Fallopian tube (tissue), 1 donor: ENCODE results near the genes OOEP and MTO1.

GRCh38 chr6:69456436-69456741 lies 340.4 kb downstream of the LMBRD1 start:
- PRO-cap = no peak

DNA sequence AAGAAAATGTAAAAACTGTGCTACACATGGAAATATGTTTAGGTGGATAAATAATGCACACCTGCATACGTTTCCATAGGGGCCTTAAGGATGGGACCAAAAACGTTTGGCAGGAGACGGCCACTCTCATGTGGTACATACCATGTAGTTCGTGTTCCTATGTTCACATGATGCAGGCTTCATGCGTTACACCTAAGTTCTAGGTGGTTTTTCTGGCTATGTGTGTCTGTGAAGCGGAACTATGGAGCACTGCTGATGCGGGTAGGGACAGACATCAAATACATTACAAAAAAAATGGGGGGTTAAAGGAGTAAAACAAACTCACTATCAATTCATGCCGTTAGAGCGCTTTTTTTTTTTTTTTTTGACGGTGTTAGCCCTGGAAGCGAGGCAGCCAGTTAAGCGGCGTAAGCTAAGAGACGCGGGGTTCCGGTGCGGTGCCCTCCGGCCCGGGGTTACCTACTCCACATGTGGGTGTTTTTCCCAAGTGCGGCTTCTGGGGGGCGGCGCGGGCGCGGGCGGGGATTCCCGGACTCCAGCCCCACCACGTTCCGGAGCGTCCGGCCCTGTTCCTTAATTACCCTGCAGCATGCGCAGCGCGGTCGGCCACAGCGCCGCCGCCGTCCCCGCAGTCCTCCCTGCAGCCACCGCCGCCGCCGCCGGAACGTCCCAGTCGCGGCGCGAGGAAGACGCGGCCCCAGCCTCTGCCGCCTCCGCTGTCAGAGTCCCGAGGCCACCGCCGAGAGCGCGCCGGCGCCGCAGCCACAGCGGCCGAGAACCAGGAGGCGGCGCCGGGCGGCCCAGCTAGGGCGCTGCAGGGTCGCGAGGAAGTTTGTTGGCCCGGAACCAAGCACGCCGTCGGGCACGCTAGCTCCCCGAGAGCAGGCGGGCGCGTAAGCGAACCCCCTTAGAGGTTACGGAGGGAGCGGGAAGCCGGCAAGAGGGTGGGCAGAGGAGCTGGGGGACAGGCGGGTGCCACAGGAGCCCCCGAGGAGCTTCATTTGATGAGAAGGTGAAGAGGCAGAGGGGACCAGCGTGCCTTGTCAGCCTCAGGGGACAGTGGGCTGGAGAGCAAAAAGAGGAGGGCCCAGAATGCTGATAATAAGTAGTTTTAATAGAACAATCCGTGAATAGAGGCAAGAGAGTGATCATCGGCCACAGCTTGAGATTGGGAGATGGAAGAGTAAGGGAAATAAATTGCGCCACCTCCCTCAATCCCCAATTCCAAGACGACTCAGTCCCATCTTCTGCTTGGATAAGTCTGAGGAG lies 823 bp downstream of the COL19A1 start:
- PRO-cap = no peak

DNA sequence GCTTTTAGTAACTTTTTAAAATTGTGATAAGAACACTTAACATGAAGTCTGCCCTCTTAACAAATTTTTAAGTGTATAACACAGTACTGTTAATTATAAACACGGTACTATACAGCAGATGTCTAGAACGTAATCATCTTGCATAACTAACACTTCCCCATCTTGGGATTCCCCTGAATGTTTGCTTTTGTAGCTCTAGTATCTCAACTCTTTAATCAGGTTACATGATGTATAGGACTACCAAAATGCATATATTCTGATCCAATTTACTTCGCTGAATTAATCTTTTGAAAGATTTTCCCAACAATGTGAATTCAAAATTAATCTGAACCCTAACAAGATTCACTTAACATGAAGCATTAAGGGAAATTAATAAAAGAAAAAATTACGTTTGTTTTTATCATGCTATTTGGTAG lies 15.0 kb downstream of the COL19A1 start:
- PRO-cap = no peak

DNA sequence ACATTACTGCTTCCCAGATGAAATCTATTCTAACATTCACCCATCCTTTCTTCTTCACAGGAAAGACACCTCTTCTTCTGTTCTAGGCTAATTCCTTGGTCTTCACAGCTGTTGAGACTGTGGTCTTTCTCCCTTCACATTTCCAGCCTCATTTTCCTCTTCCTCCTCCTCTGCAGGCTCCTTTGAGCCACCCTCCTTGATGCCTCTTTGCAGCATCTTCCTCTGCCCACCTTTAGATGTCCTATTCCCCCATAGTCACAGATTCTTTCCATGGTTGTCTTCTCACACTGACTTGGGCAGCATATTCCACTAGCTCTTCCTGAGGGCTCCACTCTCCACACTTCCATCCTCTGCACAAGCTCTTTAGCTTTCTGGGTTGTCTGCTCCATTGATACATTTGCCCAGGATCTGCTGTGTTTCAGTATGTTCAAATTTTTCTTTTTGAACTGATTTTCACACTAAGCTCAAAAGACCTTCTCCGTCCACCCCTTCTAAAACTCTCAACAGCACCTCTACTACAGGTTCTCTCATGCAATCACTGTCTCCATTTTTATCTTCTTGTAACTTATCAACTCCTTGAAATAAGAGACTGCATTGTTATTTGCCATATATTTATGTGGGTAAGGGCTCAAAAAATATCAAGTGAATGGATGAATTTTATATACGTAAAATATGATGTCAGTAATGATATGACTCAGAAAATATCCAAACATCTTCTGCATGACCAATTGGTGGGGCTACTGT lies 103.3 kb downstream of the OGFRL1 start:
- PRO-cap = no peak

DNA sequence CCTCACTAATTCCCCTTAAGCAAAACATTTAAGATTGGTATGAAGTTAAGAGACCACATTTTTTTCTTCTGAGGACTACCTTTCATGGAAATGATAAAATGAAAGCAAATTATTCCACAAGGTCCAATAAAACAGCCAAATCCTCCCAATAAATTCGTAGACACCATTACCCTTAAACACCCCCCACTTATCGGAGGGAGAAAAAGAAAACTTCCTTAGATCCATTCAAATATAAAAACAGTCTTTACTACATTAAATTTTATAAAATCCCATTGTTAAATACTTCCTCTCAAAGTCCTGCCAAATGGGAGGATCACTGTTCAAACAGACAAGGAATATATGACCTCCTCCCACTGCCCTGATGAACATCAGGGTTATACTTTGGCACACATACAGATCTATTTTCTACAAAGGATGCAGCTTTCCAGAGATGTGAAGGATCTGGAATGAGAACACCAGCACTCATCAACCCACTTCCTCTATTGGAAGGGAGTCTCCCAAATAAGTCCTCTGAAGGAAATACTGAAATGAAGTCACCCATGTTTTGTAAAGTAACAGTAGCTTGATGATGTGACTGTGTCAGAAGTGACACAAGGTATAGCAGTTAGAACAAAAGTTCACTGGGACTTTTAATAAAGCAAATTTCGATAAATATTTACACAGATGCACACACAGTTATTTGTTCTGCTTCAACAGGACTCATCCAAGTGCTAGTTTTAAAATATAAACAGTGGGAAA lies 104.7 kb downstream of the OGFRL1 start:
- PRO-cap = no peak

- PRO-cap = unidirectional peak, minus-strand start at chr6:71404146; bidirectional peak, plus-strand start at chr6:71404497, minus-strand start at chr6:71404265
Observed at GRCh38 chr6:71404073-71404674, 115.6 kb downstream of the OGFRL1 start.

DNA sequence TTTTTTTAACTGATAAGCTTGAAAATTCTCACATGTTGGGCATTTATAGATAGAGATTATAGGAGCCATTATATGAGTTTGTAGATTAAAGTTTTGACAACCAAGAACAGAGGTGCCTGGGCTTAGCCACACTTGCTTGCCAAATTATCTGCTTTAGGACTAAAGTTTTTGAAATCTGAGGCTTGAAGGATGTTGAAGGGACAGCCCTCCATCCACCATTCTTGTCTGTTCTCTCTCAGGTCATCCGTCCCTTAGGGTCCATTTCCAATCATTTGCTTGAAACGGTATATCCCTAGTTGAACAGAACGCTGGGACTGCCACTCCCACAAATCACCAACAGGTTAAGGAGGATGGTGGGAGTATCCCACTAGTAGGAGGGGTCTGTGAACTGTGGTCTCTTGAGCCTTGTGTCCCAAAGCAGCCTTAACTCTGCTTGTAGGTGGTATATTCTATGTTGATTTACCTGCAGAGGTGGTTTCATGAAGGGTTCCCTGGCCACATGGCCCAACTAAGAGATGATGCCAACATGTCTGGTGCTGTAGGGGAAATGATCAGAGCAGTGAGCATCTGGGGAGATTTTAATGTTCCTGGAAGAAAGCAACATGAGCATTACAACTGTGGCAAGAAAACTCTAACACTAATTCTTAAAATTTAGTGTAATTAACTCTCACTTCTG lies 128.4 kb downstream of the OGFRL1 start:
- PRO-cap = no peak

- PRO-cap = no peak
Observed at GRCh38 chr6:71469037-71469800, 180.6 kb downstream of the OGFRL1 start.

DNA sequence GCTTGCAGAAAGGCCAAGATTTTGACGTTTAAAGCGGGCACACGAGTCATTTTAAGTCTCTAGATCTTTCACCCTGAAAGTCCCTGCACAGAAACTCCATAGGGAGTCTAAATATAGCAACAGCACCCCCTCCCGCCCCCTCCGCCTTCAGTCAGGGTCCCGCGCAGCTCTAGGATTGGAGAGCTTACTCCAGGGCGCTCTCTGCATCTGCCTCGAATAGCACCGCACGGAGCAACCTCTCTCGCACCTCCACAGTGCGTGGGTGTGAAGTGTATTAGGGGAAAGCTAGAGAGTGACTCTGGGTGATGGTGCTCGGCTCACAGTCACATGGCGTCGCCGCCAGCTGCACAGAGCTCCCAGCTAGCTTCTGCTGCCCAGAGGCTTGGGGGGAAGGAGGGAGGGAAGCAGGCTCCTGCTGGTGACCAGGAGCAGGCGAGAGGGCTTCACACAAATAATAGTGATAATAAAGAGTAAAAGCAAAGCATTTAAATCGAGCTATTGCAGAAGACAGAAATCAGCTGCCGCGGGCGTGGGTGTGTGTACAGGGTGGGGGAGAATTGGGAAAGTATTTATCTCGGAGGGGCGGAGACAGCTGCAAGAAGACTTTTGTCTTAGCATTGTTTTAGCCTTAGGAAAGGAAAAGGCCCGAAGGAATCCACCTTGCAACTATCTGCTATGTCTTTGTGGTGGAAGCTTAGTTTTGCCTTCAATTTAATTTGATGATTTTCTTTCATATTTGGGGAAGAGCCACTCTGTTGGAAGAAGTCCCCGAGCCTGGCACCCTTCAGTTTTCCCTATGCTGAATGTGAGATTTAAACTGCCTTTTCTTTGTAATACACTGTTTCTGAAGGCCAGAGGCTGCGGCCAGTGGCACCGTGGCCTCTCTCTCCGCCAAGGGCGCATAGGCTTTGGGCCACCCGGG lies 1.6 kb upstream of the KCNQ5 start:
- PRO-cap = no peak

- PRO-cap = no peak
Observed at GRCh38 chr6:72638833-72639574, 17.1 kb downstream of the KCNQ5 start.

GRCh38 chr6:72648298-72648646 lies 26.4 kb downstream of the KCNQ5 start:
- PRO-cap = no peak

DNA sequence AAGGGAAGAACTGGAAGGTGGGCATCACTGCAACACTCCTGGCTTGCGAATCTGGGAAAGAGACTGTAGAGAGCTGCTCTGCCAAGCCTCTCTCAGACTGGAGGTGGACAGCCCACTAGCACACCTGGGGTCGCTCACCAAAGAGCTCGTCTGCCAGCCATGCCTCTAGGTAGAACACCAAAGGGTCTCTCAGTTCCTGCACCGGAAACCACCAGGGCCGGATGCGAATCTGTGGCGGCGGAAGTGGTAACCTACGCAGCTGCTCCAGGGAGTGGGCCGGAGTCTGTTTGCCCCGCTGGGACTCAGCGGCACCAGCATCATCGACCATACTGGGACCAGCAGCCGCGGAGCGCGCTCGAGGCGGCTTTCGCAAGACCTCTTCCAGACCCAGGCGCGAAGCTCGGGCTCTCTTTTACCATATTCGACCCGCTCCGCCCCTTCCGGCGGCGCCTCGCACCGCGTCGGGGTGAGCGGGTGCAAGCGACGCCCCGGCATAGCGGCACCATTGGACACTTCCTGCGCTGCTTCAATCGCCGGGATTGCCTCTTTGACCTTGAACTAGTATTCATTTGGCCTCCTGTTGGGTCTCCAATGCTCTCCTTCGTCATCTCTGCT lies at the start of gene OOEP:
Gene OOEP (minus strand): TSS at position 433 of the 615 bp plus-strand sequence.
- PRO-cap = no peak

DNA sequence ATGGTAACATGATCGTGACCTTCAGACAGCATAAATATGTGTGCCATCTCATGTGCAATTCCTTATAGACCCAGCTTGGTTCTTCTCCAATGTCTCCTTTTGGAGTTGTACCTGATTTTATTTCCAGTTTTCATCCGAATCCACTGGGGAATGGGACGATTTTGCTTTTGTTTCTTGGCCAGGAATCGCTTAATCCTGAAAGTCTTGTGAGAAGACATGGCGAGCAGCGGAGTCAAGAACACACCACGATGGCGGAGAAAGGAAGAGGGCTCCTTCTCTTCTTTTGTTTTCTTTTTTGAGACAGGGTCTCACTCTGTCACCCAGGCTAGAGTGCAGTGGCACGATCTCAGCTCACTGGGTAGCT lies 3.3 kb upstream of the OOEP start:
- PRO-cap = no peak

DNA sequence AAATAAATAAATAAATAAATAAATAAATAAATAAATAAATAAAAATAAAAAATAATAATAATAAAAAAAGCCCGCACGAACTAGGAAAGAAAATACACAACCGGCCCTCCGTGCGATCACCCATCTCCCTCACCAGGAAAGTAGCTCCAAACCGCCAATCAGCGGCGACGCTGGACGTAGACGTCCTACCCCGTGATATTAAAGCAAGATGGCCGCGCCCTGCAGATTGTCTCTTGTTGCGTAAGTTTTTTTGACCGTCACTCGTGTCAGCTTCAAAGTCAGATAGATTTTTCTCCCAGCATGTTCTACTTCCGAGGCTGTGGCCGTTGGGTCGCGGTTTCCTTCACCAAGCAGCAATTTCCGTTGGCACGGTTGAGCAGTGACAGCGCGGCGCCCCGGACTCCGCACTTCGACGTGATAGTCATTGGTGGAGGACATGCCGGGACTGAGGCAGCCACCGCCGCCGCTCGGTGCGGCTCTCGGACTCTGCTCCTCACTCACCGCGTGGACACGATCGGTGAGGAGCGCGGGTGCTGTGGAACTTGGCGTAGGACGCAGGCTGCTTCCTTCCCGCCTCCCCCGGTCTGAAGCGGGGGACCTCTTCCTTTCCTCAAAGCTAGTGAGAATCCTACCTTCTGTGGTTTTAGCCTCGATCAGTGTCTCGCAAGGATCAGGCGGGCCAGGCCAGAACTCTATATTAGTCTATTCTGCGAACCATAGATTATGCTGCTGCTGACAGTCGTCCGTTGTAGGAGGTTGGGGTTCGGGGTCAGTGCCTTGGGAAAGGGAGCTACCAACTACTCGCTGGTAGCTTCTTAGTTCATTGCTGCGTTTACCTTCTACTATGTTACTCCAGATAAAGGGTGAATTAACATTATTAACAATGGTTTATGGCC lies at the start of gene MTO1:
Gene MTO1 (plus strand): TSS at position 183 of the 896 bp plus-strand sequence.
- PRO-cap = bidirectional peak, plus-strand start at position 191 of the sequence, minus-strand start at position 142 of the sequence

GRCh38 chr6:73508603-73509374 lies 12.0 kb downstream of the EEF1A1 start:
- PRO-cap = no peak

DNA sequence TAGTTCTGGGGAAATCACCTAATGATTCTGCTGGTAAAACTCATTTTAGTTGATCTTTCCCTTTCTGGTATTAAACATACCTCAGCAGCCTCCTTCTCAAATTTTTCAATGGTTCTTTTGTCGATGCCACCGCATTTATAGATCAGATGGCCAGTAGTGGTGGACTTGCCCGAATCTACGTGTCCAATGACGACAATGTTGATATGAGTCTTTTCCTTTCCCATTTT lies 1.1 kb downstream of the EEF1A1 start:
- PRO-cap = no peak

DNA sequence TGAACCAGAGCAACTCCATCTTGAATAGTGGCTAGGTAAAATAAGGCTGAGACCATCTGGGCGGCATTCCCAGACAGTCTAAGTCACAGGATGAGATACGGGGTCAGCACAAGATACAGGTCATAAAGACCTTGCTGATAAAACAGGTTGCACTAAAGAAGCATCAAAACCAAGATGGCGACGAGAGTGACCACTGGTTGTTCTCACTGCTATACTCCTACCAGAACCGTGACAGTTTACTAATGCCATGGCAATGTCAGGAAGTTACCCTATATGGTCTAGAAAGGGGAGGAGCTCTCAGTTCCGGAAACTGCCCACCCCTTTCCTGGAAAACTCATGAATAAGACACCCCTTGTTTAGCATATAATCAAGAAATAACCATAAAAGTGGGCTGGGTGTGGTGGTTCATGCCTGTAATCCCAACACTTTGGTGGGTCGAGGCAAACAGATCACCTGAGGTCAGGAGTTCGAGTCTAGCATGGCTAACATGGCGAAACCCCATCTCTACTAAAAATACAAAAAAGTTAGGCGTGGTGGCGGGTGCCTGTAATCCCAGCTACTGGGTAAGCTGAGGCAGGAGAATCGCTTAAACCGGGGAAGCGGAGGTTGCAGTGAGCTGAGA lies 44.0 kb upstream of the EEF1A1 start:
- PRO-cap = no peak

DNA sequence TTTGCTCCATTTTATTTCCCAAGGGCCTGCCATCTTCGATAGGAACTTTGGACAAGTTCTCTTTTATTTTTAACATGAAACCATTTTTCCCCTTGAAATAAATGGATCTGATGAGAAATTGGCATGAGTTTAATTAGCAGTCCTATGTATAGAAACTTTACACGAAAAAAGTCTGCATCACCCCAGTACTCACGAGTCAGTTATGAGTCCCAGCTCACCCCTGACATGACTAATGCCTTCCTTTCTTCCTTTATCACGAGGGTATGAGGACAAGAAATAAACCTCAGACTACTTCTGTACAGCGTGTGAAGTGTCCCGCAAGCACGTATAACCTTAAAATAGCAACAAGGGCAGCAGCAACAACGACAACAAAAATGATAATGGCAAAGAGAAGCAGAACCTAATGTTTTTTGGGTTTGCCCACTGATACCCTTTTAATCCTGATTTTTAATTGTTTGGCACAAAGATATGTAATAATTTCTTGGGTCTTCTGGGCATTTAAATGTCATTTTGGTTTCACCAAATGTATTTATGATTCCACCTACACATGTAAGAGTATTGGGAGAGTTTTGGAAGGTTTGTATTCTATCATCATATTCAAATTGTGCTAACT lies 26.7 kb downstream of the CD109 start:
- PRO-cap = no peak

DNA sequence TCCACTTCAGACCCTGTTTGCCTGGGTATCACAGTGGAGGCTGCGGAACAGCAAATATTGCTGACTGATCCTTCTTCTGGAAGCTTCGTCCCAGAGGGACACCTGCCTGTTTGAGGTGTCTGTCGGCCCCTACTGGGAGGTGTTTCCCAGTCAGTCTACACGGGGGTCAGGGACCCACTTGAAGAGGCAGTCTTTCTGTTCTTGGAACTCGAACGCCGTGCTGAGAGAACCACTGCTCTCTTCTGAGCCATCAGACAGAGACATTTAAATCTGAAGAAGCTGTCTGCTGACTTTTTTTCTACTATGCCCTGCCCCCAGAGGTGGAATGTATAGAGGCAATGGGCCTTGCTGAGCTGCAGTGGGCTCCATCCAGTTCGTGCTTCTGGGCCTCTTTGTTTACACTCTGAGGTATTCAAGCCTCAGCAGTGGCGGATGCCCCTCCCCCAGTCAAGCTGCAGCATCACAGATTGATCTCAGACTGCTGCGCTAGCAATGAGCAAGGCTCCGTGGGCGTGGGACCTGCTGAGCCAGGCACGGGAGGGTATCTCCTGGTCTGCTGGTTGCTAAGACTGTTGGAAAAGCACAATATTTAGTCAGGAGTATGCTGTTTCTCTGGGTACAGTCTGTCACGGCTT lies 526.7 kb downstream of the CD109 start:
- PRO-cap = no peak

DNA sequence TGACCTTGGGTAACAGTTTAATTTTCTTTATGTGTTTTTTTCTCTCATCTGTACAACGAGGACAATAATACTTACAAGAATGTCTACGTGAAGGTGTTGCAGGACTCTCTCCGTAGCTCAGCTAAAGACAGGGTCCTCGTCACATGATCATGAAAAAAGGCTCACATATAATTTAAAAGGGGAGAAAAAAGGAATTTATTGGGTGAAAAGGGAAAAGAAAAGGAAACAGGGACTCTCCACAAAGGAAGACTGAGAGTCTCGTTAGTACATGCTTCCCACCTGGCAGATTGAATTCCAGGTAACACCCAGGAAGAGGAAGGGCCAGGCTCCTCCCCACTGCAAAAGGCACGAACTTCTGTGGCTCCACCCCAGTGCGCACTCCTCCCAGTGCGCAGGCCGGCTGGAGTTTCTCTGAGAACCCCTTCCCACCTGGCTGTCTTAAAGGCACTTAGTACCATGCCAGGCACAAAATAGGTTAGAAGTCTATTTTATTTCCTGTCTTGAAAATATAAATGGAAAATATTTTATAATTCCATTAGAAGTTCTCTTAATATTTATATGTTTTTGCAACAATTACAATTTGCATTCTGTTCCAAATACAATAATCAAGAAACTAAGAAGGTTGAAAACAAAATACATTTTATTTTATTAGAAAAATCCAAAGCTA lies 129.9 kb downstream of the COL12A1 start:
- PRO-cap = no peak